ENCODE data around the genes SPRR2F and CFAP141.

DNA sequence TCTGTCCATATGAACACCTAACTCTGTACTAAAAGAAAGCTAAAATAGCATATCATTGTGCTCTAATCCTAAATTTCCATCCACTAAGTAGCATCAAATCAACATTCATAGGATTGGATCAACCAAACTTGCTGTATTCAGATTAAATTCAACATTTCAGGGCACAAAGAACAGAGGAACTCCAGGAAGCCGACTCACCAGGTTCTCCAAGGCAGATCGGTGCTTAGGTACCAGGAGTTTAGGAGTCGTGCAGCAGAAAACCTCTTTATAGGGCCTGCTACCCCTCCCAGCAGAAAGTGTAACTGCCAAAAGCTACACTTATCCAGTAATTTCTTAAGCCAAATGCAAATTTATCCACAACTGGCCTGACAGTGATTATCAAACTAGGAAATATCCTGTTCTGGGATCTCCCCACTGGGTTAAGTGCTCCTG, at the start of gene SPRR2F:
SPRR2F (minus strand) TSS at position 241 of the 432 bp plus-strand sequence.
- RRBS = no CpG with 5 or more reads among the region's 3 CpGs

DNA sequence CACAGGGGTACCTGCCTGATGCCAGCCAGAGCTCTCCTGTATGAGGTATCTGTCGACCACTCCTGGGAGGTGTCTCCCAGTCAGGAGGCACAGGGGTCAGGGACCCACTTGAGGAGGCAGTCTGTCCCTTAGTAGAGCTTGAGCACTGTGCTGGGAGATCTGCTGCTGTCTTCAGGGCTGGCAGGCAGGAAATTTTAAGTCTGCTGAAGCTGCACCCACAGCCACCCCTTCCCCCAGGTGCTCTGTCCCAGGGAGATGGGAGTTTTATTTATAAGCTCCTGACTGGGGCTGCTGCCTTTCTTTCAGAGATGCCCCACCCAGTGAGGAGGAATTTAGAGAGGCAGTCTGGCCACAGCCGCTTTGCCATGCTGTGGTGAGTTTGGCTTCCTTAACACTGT, 15.1 kb upstream of the LELP1 start:
- RRBS = no CpG with 5 or more reads among the region's 2 CpGs

DNA sequence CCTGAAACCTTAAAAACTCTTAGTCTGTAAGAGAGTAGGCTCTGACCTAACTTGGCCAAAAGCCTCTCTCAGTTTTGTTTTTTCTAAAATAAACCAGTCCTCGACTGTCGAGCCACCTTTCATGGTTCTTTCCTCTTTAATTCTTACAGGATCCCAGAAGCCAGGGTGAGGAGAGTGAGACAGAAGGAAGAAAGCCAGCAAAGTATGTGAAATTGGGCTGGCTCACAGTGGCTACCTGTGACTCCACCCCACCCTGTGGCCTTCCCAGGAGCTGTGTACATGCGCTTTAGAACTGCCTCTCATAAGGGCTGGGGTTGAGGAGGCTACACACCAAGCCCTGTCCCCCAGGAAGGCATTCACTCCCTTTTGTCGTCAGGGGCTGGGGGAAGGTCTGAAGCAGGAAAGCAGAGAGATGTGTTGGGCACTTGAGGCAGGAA, 4.5 kb downstream of the PGLYRP4 start:
- RRBS = no CpG with 5 or more reads among the region's 4 CpGs

GRCh38 chr1:153490152-153491234, 30.0 kb upstream of the S100A7 start:
- RRBS = no CpG with 5 or more reads among the region's 17 CpGs

DNA sequence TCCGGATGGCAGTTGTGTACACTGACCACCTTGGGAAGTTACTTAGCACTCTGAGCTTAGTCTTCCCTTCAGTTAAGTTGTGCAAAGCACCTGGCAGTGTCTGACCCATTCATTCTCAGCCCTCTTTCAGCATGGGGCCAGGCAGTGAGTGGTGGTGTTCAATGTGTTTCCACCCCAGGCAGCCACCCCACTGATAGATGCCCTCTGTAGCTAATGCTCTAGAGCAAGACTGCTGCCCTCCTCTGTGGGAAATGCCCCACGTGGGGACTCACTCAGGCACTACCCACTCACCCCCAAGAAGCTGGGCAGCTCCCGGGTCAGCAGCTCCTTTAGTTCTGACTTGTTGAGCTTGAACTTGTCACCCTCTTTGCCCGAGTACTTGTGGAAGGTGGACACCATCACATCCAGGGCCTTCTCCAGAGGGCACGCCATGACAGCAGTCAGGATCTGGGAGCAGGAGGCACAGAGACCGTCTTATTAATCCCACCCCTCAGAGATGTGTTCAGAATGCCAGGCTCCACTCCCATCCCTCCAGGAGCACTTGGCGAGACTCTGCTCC, 1.2 kb downstream of the S100A4 start:
- RRBS = no CpG with 5 or more reads among the region's 7 CpGs

GRCh38 chr1:153567000-153567442, 1.4 kb upstream of the S100A2 start:
- RRBS = no CpG with 5 or more reads among the region's 8 CpGs

DNA sequence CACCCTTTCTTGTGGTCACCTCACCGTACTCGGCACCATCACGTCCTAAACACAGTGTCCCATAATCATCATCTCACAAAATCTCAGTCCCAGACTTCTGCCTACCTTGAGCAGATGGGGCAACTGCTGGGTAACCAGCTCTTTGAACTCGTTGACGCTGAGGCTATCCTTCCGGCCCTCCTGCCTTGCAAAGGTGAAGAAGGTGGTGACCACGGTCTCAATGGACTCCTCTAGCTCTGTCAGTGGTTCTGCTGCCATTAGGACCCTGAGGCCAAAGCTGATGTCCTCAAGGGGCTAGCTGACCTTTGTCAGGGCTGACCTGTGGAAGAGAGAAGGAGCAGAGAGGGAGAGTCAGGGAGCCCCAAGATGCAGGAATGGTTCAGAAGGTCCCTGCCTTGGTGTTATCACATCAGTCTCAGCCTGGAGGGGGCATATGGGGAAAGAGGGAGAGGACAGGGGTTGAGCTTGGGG, 1.1 kb downstream of the S100A13 start:
- RRBS = no CpG with 5 or more reads among the region's 7 CpGs

- RRBS = no CpG with 5 or more reads among the region's 33 CpGs
Measured at GRCh38 chr1:153633157-153633990, 492 bp upstream of the CHTOP start.

- RRBS = no CpG with 5 or more reads among the region's 3 CpGs
Measured at GRCh38 chr1:153802585-153802913, 27.3 kb downstream of the SLC27A3 start.

DNA sequence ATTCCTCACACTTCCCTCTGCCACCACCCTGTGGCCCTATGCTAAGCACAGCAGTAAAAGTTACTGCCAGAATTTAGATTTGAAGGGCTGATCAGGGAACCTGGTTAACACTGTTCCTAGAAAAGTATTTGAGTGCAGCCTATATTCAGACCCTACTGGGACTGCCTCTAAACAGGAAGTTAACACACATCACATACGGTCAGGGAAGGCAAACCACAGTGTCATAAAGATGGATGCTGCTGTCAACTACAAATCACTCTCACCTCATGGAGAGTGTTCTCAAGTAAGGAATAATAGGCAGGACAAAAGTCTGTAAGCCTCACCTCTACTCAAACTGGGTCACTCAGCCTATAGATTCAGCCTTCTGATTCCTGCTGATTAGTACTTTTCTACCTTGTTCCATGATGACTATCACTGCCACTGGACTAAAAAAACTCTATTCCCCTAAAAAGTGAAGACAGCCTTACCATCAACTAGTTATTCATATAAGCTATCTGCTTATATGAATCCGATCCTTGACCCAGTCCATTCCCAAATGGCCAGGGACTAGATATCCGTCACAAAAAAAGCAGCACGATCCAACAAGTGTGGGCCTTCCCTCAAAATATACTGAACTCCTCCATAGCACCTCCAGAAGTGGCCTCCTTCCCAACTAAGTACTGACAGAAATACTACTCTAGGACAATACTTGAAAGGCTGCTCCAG, 2.2 kb downstream of the GATAD2B start:
- RRBS = no CpG with 5 or more reads among the region's 4 CpGs

DNA sequence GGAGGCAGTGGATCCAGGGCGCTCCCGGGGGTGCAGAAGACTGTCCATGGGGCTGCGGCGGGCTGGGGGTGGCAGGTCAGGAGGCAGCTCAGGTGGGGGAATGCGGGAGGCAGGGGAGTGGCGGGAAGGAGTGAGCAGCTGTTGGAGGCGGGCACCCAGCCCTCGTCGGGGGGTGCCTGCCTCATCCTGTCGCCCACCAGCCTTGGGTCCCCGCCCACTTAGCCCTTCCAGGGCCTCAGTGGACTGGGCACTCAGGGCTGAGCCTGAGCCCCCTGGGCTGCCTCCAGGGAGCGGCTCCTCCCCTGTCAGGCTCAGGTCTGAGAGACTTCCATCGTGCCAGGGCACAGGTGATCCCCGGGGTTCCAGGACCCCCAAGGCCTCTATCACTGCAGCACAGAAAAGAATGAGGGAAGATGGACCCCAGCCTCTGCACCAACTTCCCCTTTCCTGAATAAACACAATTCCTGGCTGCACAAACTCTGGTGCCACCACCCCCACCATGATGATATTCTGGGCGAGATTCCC, 10.8 kb upstream of the GATAD2B start:
- RRBS = no CpG with 5 or more reads among the region's 15 CpGs

GRCh38 chr1:153948111-153948698, 1.7 kb upstream of the DENND4B start:
- RRBS = no CpG with 5 or more reads among the region's 5 CpGs

- RRBS = no CpG with 5 or more reads among the region's 4 CpGs
Measured at GRCh38 chr1:153953814-153954419, 4.5 kb downstream of the CRTC2 start.

GRCh38 chr1:153961521-153961889, 1.8 kb downstream of the SLC39A1 start:
- RRBS = no CpG with 5 or more reads among the region's 5 CpGs

- RRBS = no CpG with 5 or more reads among the region's 22 CpGs
Measured at GRCh38 chr1:153961890-153963192, 996 bp downstream of the SLC39A1 start.

DNA sequence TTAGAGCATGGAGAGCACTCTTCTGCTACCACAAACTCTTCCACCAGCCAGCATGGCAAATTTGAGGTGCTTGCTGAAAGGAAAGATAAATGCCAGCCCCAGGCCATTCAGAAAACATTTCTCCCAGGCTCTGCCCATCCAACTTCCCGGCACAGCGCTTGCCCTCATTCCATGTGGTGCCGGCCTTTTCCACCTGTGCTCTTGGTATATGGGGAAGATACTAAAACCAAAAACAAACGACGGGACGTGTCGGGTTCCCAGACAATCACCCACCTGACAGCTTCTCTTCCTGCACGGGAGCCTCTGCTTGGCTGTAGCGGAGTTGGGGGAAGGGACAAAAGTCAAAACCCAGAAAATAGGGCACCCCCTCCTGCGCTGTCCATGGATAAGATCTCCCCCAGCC, 770 bp downstream of the JTB start:
- RRBS = no CpG with 5 or more reads among the region's 10 CpGs

- RRBS = no CpG with 5 or more reads among the region's 5 CpGs
Measured at GRCh38 chr1:154172140-154172754, 19.7 kb downstream of the TPM3 start.

DNA sequence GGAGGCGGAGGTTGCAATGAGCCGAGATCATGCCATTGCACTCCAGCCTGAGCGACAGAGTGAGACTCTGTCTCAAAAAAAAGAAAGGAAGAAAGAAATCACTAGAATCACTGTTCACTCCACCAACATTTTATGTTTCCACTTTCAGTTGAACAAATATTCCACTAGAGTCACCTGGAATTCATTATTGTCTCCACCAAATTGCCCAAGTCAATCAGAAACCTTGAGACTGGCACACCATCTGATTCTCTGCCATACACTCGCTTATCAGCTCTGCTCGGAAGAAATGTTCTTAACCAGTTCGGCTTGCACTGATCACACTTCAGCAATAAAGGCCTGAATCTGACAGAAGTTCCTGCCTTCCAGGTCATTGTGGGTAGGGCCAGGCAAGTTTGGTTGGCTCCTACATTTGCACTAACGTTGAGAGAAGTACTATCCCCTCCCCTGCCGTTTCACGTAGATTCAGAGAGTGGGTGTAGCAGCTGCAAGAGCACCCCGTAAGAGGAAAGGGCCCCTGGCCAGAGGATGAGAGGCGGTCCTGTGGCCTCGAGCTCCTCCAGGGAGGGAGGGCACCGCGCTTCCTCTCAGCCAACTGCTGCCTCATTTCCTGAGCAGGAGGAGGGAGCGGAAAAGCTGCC, 9.9 kb downstream of the TPM3 start:
- RRBS = no CpG with 5 or more reads among the region's 15 CpGs

- RRBS = no CpG with 5 or more reads among the region's 8 CpGs
Measured at GRCh38 chr1:154205851-154206909, at the start of gene CFAP141. Gene CFAP141, minus strand, starts transcription at chr1:154206333.

GRCh38 chr1:154219470-154219989, 860 bp downstream of the C1orf43 start:
- RRBS = no CpG with 5 or more reads among the region's 5 CpGs